Mesothelial cell of epicardium (in vitro differentiated cells): ENCODE measurements around a stretch of chr7.

DNA sequence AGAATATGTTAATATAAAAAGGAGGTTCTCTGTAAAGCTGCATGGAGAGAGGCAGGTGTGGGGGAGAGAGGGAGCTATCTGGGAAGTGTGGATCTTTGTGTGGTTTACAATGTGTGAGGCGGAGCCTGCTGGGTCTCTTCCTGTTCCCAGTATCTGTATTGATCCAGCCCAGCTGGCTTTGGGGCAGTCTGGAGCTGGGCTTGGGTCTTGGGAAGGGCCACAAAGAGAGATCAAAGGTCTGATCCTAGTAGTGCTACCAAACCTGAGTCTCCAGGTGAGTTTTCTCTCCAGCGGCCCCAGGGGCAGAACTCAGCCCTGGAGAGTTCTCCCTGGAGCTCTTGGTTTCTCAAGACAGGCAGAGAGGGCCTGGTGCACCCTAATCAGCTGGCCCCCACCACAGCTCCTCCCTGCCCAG lies 3.5 kb upstream of the MNX1 start:
- PRO-cap, result no peak

DNA sequence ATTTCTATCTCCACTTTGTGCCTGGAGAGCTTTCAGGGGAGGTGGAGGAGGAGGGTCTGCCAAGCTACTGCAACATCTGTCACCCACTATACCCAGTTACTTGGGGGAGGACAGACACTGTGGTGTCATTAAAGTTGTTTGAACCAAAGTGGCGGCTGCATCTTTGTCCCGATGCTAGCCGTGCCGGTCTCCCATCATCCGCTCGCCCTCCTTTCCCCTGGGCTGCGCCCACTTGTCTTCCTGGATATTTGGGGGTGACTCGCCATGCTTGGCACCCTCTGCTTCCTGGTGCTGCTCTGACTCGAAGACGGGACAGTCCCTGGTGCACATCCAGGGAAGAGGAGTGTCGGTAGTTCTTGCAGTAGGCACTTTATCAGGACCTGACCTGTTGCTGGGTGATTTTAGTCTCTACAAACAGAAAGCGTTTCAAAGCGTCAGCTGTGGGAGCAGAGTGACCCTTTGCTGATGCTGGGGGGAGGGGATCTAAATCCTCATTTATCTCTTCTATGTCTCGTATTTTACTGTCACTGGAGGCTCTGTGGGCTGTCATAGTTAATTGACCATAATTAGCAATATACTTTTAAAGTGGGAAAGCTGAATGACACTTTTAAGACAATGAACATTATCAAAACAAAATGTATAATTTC lies 68.2 kb upstream of the DNAJB6 start:
- PRO-cap, result no peak

DNA sequence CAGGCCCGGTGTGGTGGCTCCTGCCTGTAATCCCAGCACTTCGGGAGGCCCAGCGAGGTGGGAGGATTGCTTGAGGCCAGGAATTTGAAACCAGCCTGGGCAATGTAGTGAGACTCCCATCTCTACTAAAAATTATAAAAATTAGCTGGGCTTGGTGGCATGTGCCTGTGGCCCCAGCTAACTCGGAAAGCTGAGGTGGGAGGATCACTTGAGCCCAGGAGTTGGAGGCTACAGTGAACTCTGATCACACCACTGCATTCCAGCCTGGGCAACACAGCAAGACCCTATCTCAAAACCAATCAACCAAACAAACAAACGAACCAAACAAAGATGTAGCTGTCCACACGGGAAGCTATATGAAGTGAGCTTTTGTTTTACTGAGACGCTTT lies 51.0 kb upstream of the DNAJB6 start:
- PRO-cap, result no peak

- PRO-cap, result no peak
Observed at GRCh38 chr7:157319590-157319985, 17.2 kb upstream of the DNAJB6 start.

GRCh38 chr7:157357911-157358556 lies 21.2 kb downstream of the DNAJB6 start:
- PRO-cap, result no peak

- PRO-cap, result no peak
Observed at GRCh38 chr7:157365109-157365790, 28.4 kb downstream of the DNAJB6 start.

- PRO-cap, result no peak
Observed at GRCh38 chr7:157375472-157375996, 38.7 kb downstream of the DNAJB6 start.

- PRO-cap, result no peak
Observed at GRCh38 chr7:157386788-157387638, 50.2 kb downstream of the DNAJB6 start.

DNA sequence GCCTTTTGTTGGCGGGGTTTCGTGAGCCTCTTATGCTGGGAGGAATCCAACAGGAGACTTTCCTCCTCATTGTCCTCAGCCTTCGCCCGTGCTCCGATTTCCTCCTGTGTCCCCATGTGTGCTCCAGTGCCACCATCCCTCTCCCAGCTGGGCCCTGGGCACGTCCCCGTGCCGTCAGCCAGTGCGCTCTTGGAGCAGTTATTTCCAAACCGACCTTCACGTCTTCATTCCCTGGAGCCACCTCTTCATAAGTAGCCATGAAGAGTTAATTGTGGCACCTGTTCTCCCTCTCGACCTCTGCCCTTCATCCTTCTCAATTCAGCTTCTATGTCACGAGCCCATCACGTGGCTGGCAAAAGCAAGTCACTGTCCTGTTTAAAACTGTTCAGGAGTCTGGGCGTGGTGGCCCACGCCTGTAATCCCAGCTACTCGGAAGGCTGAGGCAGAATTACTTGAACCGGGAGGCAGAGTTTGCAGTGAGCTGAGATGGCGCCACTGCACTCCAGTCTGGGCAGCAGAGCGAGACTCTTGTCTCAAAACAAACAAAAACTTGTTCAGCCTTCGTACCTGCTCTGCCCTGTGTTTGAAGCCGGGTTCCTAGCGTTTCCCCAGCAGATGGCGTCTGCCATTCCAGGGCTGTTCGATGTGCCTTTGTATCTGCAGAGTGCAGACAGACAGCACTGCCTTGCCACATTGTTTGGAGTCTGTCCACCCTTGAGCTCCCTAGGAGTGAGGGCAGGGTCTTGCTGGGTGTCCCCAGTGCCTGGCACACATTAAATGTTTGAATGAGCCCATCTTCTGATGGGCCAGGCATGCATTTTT lies 60.9 kb downstream of the DNAJB6 start:
- PRO-cap, result no peak

GRCh38 chr7:157412039-157412534 lies 75.3 kb downstream of the DNAJB6 start:
- PRO-cap, result no peak

DNA sequence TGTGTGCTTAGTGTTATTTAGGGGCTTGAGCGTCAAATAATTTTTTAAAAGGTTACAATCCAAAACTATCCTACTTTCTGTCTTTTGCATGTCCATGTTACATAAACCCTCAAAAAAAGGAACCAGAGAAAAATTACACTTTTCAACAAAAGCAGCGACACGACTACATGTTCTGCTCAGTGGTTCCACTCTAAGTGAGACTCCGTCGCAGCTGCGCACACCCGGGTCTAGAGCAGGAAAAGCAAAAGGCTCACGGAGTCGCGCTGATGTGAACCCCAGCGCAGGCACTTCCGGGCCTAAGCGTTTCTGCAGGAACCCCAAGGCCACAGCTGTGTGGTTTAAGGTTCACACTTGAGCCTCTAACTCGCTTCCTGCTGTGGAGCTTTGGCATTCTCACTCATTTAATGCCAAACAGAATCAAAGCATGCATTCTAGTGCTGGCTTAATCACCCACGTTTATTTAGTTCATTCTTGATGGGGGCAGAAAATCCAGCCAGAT lies 240.2 kb downstream of the DNAJB6 start:
- PRO-cap, result no peak

GRCh38 chr7:157690480-157691449 lies 354.0 kb downstream of the DNAJB6 start:
- PRO-cap, result no peak

GRCh38 chr7:157824285-157824646 lies 487.5 kb downstream of the DNAJB6 start:
- PRO-cap, result no peak

DNA sequence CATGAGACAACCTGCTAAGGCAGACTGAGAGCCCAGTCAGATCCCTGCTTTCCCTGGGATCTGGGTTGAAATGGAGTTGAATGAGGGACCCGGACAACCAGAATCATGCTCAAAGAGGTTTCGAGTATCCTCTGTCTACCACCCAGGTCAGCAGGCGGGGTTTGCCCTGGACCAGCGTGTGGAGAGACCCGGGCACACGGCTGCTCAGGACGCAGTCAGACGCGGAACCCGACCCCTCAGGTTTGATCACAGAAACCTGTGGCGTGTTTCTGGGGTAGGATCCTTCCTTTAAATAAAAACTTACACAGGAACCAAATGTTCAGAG lies 330.6 kb downstream of the PTPRN2 start:
- PRO-cap, result no peak

GRCh38 chr7:158325992-158326437 lies 261.6 kb downstream of the PTPRN2 start:
- PRO-cap, result no peak

DNA sequence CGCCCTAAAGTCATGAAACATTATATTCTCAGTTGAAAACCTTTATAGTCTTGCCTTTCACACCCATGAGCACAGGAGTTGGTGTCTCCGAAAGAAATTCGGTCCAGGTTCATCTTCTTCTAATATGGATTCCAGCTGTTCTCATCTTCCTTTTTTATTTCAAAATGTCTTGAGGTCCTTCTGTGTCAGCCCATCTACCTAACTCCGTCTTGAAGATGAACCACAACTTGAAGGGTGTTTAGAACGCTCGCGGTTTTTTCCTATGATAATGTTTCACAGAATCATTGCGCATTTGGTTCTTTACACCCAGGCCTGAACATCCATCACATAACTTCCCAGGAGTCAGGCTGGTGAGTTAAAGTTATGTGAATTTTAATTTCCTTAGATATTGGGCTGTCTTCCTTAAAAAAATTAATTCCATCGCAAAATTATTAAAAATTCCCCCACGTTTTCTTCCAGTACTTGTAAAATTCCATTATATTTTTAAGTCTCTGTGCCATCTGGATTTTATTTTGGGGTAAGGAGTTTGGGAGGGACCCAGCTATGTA lies 136.1 kb downstream of the PTPRN2 start:
- PRO-cap, result no peak

- PRO-cap, result no peak
Observed at GRCh38 chr7:158467462-158468136, 120.0 kb downstream of the PTPRN2 start.

DNA sequence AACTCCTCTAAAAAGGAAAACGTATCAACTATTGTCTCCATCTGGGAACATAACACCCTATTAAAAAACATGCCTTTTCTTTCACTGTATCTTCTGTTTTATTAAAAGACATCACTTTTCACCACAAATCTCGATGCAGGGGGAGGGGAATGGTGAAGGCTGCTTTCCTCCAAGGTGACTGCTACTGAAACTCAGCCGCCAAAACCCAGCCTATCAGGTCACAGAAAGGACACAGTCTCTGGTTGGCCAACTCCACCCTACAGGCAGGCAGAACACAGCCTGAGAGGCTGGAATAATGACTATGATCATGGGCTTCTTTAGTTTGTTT lies 42.0 kb downstream of the NCAPG2 start:
- PRO-cap, result no peak

- PRO-cap, result no peak
Observed at GRCh38 chr7:158742334-158742621, 37.7 kb upstream of the NCAPG2 start.

- PRO-cap, result no peak
Observed at GRCh38 chr7:158764428-158764891, 59.9 kb upstream of the NCAPG2 start.